Cerebral cortex (tissue), 2 donors: ENCODE measurements around a stretch of chr4.

GRCh38 chr4:143358830-143359357, 22.2 kb downstream of the GAB1 start:
- PRO-cap, 2 experiments = no peak in any of the 2 experiments

GRCh38 chr4:143513178-143513405, 410 bp upstream of the SMARCA5 start:
- PRO-cap, 2 experiments = peak in 1 of 2 experiments; most common minus-strand start chr4:143513351 (in 1)

DNA sequence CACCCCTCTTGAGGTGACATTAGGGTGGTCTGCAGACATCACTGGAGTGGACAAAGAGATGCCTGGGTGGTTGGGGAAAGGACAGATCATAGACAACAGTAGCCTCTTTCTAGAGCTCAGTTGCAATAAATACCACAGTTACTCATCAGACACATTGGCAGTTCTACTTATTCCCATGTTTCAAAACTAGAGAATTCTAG, 44.1 kb downstream of the SMARCA5 start:
- PRO-cap, 2 experiments = no peak in any of the 2 experiments

DNA sequence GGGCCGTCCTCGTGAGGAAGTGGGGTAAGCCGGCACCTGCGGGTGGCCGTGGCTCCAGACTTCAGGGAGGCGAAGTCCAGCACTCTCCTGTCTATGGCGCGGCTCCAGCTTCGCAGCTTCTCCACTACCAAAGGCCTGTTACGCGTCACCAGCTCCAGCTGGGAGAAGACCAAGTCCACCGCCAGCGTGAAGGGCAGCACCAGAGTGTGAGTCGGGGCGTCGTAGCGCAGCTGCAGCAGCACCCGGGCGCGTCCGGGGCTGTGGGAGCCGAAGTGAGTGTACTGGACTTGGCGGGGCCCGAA, 504 bp downstream of the FREM3 start:
- PRO-cap, 2 experiments = peak in 1 of 2 experiments; most common plus-strand start position 142 of the sequence (in 1)

GRCh38 chr4:144339479-144339849, 198.9 kb upstream of the GYPA start:
- PRO-cap, 2 experiments = no peak in any of the 2 experiments

DNA sequence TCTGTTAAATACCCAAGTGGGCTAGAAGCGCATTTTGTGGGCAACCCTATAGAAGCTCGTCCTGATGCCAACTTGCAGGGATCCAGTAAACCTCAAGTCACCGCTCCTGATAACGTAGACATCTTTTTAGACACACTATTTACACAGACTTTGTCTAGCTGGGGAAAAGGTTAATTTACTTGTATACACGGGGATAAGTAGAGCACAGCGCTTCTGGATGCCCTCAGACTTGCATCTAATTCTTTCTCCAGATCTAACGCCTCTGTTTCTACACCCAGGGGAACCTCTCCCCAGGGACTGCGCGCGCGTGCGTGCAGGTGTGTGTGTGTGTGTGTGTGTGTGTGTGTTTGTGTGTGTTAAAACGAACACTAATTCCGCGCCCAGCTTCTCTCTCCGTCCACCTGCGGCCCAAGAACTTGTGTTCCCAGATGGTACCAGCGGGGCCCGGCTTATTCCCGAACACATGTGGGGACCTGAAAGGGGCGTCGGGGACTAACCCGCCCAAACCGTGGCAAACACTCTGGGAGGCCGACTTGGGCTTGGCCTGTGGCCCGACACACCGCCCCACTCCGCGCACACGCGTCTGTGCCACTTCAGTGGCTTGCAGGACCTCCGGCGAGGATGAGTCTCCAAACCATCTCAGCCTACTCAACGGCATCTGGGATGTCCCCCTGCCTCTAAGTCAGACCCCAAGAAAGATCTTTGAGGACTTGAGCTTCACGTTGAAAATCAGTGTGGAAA, 995 bp upstream of the HHIP start:
- PRO-cap, 2 experiments = peak in 1 of 2 experiments; most common plus-strand start position 596 of the sequence (in 1)

GRCh38 chr4:145279070-145279528, 98.7 kb upstream of the OTUD4 start:
- PRO-cap, 2 experiments = no peak in any of the 2 experiments

GRCh38 chr4:145488925-145490214, 7.7 kb downstream of the SMAD1 start:
- PRO-cap, 2 experiments = no peak in any of the 2 experiments

DNA sequence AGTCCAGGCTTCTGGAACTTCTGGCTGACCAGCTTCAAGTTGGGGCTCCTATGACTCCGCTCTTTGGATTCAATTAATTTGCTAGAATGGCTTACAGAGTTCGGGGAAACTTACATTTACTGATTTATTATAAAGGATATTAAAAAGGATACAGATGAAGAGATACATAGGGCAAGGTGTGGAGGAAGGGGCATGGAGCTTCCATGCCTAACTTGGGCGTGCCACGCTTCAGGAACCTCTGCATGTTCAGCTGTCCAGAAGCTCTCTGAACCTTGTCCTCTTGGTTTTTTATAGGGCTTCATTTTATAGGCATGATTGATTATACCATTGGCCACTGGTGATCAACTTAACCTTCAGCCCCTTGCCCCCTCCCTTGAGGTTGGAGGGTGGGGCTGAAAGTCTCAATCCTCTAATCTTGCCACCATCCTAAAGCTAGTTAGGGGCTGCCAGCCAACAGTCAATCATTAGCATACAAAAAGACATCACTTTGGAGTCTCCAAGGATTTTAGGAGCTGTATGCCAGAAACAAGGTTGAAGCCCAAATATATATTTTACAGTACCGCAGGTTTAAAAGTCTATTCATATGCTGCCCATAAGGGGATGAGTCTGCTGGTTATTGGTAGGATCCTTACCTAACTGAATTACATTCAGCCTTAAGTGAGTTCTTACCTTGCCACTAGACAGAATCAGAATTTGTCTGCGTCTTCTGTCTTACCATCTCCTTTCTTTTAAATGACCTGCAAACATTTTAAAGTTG, 10.8 kb downstream of the SMAD1 start:
- PRO-cap, 2 experiments = no peak in any of the 2 experiments

- PRO-cap, 2 experiments = no peak in any of the 2 experiments
Measured at GRCh38 chr4:145559964-145560489, 59.2 kb upstream of the MMAA start.

DNA sequence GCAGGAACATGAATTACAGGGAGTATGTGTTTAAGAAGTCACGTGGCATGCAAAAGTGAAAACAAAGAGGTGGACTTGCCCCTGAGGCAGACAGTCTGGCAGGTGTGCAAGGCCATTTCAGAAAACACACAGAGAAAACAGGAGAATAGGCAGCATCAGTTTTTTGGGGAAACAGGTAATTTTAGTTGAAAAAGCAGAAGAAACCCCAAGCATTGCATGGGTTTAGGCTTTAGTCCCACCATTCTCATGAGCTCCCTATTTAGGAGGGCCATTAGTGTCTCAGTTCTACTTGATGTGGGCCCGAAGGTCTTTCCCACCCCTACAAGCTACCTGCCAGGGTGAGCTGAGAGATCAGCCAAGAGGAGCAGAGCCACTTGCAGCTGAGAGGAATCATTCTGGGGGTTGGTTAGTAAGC, 29.6 kb downstream of the C4orf51 start:
- PRO-cap, 2 experiments = no peak in any of the 2 experiments

DNA sequence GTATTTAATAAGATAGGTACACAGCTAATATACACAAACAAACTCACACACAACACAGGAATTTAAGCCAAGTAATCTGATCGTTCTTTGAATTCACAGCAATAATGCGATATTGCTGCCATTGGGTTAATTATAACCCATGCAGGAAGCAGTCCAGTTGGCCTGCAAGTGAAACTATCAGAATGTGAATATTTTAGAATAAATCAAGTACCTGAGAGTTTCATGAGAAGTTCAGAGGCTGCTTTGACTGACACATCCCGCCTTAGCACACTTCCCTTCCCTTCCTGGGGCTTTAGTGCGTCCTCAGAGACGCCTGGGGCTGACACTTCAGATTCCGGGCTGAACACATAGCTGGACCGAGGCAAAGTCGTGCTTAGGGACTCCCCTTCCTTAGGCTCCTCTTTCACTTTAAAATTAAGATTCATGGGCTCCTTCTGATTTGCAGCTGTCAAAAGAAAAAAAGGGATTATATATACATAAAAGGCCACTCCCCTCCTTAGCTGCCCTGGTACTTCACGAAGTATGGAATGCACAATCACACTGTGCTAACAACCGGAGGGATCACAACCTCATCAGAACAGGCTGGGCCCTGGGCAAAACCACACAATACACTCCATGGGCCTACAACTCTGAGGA, 68.5 kb downstream of the ZNF827 start:
- PRO-cap, 2 experiments = no peak in any of the 2 experiments

DNA sequence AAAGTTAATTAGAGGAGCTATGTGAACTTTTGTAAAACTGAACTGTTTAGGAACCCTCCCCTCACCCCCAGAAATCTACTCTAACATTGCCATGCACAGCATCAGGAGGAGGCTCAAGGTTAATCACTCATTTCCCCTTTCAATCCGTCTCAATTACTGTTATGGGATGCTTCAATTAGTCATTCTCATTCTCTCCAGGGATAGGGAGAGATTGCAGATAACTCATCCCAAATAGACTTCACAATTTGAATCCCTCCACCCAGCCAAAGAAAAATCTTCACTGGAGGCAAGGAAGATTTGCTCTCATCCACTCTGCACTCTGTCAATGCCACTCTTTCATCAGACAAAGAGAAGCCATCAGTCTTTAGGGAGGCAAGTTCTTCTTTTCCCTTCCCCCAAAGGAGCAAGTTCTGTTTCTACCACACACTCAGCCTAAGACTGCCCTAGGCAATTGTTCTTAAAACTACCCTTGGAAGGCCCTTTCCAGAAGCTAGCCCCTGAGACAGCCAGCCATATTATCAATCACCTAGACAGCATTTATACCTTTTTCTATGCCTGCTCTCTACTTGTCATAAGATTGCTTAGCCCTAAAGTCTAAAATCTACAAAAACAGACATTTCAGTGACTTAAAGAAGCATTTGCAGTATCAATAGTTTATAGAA, 140.3 kb downstream of the SLC10A7 start:
- PRO-cap, 2 experiments = no peak in any of the 2 experiments

- PRO-cap, 2 experiments = no peak in any of the 2 experiments
Measured at GRCh38 chr4:146663127-146663554, 24.4 kb downstream of the POU4F2 start.

GRCh38 chr4:147550548-147551234, 66.5 kb upstream of the TMEM184C start:
- PRO-cap, 2 experiments = no peak in any of the 2 experiments

DNA sequence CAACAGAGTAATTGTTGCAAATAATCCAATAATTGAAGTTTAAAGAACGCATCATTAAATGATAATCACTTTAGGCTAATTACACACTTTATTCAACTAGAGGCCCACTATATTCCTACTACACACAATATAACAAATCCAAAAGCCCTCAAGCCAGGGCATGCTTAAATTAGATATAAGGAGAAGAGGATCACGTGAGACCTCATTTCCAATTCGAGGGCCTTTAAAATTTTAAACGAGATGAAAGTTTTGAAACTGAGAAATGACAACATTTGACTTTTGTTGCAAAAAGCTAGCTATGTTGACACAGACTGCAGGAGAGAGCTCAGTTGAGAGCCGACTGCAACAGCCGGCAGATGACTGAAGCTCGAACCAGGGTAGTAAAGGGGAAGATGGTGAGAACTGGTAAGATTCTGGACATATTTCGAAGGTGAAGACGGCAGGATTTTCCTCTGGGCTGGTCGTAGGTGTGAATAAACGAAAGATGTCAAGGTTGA, 851 bp downstream of the PRMT9 start:
- PRO-cap, 2 experiments = peak in 1 of 2 experiments; most common plus-strand start position 307 of the sequence (in 1)

GRCh38 chr4:148052463-148053071, 320.7 kb downstream of the ARHGAP10 start:
- PRO-cap, 2 experiments = no peak in any of the 2 experiments

DNA sequence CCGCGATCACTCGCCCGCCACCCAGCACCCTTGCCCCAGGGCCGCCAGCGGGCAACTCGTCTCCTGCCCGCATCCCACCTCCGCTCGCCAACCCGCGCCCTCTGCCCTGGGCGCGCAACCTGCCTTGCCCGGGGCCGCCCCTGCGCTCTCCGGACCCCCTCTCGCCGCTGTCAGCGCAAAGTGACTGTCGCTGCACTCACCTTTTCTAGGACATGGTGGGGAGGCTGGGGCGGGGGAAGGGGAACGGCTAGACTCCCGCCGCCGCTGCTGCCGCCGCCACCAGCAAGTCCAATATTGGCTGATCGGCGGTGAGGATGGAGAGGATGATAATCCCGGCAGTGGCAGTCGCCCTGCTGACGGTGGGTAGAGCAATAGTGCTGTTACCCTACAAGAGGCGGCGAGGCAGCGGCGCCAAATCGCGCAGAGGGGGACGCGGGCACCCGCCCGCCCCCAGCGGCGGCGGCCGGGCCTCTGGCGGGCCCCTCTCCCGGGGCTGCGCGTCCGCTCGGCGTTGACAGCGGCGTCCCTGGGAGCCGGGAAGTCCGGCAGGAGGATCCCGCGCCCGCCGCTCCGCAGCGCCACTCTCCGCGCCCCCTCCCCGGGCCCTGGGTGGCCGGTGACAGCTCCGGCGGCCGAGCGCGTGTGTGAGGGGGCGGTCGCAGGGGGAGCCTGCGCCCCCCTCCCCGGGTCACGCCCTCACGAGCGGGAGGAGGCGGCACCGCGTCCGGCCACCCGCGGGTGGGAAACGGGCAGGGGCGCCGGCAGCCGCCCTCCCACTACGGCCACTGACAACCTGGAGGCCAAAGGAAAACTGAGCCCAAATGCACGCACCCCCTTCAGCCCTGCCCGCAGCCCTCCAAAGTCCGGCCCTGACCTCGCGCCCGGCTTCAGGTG, 2.4 kb upstream of the NR3C2 start:
- PRO-cap, 2 experiments = peak in 1 of 2 experiments; most common plus-strand start position 699 of the sequence (in 1); most common minus-strand start position 607 of the sequence (in 1)

DNA sequence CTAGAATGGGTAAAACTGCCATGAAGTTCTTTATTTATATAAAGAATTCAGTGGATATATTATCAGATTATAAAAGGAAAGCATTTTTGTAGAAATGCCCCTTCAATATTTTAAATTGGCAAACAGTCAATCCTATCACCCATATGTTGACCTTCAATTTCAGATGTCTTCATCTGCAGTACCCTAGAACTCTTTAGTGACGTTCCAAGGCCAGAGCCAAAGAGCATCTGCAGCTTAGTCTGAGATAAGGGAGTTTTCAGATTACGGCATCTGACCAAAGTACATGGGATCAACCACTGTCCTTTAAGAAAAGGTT, 251.6 kb upstream of the NR3C2 start:
- PRO-cap, 2 experiments = no peak in any of the 2 experiments

DNA sequence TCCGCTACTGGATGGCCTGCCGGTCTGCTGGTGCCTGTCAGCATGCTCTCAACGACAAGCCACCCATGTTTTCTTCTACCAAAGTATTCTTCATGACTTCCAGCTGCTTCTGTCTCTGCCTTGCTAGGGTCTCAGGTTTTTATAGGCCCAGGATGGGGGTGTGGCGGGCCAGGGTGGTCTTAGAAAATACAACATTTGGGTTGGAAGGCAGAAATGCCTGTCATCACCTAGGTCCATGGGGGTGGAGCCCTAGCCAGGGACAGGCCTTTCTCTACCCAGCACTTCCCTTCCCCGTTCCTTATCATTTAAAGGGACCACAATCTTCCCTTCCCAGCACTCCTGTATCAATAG, 108.5 kb upstream of the IQCM start:
- PRO-cap, 2 experiments = no peak in any of the 2 experiments